Heart right ventricle (tissue), 2 donors: Measurements from ENCODE around the gene UBE2E1.

- PRO-cap, 2 experiments: no peak in any of the 2 experiments
These were observed 240.5 kb downstream of the TBC1D5 start for GRCh38 chr3:17501485-17502755.

- PRO-cap, 2 experiments: no peak in any of the 2 experiments
These were observed 2.2 kb downstream of the SATB1 start for GRCh38 chr3:18422923-18423292.

- PRO-cap, 2 experiments: peak in 2 of 2 experiments; most common plus-strand start chr3:18424696 (in 2); most common minus-strand start chr3:18424539 (in 2)
These were observed 744 bp downstream of the SATB1 start for GRCh38 chr3:18424397-18424793.

DNA sequence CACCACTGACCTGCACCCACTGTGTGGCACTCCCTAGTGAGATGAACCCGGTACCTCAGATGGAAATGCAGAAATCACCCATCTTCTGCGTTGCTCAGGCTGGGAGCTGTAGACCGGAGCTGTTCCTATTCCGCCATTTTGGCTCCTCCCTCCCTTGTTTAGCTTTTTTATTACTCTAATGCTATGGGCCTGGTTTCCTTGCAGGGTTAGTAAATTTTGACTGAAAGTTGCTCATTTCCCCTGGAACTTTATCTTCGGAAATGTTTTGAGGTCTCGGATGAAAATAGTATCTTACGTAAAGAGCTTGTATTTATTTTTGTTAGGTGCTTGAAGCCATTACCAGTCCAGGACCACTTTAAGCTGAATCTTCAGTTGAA is 269.0 kb upstream of the SATB1 start:
- PRO-cap, 2 experiments: no peak in any of the 2 experiments

DNA sequence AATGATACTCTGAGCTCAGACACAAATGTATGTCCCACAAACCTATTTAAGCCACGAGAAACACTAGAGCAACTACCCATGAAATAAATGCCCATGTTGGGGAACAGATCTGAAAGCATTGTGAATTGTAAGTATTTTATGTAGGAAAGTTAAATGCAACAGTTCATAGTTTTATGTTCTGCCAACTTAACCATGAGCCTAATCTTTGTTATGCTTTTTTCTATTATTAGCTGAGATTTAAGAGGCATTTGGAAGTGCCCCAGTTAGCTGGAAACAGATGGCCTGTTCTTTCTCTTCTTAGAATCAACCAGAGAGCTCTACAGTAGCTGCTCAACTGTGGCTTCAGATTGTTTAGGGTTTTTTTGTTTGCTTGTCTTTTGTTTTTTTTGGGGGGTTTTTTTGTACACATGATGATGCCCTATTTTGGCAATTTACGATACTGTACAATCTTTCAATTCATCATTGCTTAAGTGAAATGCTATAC is 284.4 kb downstream of the KCNH8 start:
- PRO-cap, 2 experiments: peak in 1 of 2 experiments; most common plus-strand start position 300 of the sequence (in 1)

GRCh38 chr3:20104328-20104825 is 64.1 kb downstream of the KAT2B start:
- PRO-cap, 2 experiments: no peak in any of the 2 experiments

DNA sequence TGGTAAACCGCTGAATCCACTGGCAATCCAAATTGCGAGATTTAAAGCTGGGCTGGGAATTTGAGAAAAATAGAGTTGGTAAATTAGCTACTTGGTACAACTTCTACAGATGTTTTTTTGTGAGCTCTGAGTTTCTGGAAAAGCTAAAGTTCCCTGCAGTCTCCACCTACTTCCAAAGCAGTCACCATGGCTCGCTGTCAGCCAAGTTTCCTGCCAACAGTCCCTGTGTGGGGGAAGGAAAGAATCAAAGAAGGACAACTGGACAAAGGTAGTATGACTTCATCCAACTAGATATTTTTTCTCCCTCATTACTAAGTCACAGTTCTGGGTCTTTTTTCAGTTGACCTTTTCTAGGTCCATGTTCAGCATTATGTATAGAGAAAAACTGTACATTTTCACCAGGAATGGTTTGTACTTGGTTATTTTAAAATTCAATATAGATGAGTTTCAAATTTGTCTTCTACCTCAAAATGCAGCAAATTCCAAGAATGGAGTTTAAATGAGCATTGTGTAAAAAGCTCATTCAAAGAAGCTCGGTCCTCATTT is 105.4 kb downstream of the ZNF385D start:
- PRO-cap, 2 experiments: peak in 1 of 2 experiments; most common plus-strand start position 216 of the sequence (in 1); most common minus-strand start position 105 of the sequence (in 1)

DNA sequence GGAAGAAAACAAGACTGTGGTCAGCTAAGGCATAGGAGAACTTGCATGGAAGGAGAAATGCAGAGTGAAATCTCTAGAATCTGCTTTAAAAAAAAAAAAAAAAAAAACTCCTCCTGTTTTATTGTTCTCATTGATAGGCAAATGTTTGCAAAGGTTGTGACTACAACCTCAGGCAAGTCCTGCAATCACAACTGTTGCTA is 211.7 kb upstream of the UBE2E2 start:
- PRO-cap, 2 experiments: no peak in any of the 2 experiments

GRCh38 chr3:23524416-23524624 is 281.4 kb upstream of the UBE2E1 start:
- PRO-cap, 2 experiments: no peak in any of the 2 experiments

DNA sequence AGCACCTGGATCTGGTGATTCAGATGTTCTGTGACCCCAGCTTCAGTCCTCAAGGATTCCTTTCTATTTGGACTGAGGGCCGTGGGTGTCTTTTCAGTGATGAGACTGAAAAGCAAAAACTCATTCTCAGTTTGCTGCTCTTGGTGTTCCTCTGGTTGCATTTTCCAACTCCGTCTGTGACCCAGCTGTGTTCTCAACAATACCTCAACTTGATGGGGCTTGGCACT is 142.6 kb upstream of the UBE2E1 start:
- PRO-cap, 2 experiments: no peak in any of the 2 experiments

DNA sequence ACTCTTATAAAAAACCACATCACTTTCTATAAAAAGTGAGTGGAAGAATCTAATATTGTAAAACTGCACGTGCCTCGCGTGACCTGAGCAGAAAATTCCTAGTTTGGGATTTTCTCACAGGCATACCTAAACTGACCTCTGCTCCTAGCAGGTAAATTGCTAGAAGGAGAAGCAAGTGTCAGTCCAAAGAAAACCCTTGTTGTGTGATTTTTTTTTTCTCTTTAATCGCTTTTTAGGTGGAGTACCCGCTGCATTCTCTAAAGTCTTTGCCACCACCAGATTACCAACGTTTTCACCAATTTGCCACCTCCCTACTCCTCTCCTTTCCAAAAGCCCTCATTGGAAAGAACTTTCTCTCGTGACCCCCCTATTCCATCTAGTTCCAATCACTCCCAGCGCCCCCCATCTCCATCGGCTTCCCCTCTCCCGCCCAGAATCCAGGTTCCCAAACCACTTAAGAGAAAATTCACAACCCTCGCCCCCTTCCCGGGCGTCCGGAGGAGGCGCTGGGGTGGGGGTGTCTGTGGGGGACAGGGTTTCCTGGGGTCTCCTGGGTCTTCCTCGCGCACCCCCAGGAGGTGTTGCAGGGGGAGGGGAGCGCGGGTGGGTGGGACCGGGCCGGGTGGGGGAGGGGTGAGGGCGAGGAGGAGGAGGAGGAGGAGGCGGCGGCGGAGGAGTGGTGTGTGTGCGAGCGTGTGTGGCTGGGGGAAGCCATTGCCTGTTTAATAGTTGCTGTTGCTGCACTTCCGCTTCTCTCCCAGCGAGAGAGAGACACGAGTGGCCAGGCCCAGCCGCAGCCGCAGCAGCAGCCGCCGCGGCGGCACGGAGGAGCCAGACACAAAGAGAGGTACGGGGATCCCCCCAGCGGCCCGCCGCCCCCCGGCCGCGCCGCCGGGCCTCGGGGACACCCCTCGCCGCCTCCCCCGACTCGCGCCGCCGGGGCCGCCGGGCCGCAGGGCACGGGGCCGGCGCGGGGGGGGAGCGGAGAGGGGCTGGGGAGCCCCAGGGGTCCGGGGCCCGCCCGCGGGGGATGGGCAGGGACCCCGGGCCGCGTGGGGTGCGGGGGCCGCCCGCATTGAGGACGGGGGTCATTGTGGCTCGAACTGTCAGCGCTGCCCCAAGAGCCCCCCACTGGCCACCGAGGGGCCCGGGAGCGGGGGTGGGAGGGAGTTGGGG is at the start of gene UBE2E1:
Gene UBE2E1, plus strand, starts transcription at position 714 of the 1,176 bp plus-strand sequence.
- PRO-cap, 2 experiments: peak in 2 of 2 experiments; most common plus-strand start position 751 of the sequence (in 2); most common minus-strand start position 724 of the sequence (in 2)

GRCh38 chr3:24273381-24273941 is 221.2 kb downstream of the THRB start:
- PRO-cap, 2 experiments: no peak in any of the 2 experiments

DNA sequence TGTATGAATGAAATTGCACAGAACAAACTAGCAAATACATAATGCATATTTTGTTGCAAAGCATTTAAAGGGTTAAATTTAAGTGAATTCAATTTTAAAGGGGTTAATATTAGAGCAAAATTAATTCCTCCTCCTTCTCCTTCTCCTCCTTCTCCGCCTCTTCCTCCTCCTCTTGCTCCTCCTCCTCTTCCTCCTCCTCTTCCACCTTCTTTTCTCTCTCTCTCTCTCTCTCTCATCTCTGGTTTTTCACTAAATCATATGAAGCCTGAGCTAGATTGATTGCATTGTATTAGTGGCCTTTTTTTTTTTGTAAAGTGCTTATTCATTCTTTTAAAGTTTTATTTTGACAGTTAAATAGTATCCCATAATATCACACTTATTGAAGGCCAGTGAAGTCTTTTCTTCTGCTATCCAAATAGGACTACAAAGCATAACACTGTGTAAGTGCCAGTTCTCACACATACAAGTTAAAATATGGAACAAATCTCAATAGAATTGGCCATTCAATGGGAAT is 154.4 kb downstream of the THRB start:
- PRO-cap, 2 experiments: no peak in any of the 2 experiments

- PRO-cap, 2 experiments: no peak in any of the 2 experiments
These were observed 131.5 kb downstream of the THRB start for GRCh38 chr3:24363104-24363669.

- PRO-cap, 2 experiments: no peak in any of the 2 experiments
These were observed 45.2 kb downstream of the RARB start for GRCh38 chr3:25473161-25473849.

DNA sequence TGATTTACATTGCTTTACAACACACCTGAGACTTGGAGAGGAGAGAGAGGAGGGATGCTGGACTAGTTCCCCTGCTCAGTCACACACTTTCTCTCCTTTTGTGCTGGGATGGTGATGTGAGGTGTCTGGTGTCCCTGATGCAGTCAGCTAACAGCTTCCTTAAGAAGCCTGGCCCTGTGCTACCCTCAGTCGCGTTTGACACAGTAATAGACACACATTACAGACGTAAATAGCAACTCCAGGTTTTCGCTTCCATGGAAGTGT is 58.8 kb downstream of the RARB start:
- PRO-cap, 2 experiments: peak in 1 of 2 experiments; most common minus-strand start position 73 of the sequence (in 1)

GRCh38 chr3:25592143-25592986 is 72.3 kb downstream of the TOP2B start:
- PRO-cap, 2 experiments: no peak in any of the 2 experiments

DNA sequence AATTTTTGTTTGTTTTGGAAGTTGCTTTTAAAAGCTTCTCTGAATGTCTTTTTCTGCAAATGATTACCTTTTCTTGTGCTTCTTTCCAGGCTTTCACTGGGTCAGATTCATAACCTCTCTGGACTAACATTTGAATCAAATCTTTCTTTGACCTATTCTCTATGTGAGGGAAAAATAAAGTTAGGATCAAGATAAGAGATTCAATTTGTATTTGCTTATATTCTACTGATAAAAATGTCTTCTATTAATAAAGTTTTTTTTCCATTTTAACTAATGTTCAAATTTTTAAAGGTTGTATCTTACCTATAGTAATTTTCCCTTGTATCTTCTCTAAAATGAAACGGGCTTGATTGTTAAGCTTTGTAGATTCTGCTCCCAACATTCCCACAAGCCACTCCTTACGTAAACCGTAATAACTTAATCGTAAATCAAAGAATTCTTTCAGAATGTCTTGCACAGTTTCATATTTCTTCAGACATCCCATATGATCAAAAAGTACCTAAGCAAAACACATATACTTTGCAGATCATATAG is 46.3 kb downstream of the TOP2B start:
- PRO-cap, 2 experiments: no peak in any of the 2 experiments

- PRO-cap, 2 experiments: no peak in any of the 2 experiments
These were observed 38.2 kb downstream of the TOP2B start for GRCh38 chr3:25626335-25627172.

- PRO-cap, 2 experiments: no peak in any of the 2 experiments
These were observed 1.8 kb downstream of the TOP2B start for GRCh38 chr3:25662822-25663365.